ENCODE results near the genes GPR158, GAD2 and WAC.

GRCh38 chr10:24871561-24872668, 80.5 kb downstream of the PRTFDC1 start:
- PRO-cap, 2 experiments = no peak in any of the 2 experiments

- PRO-cap, 2 experiments = peak in 2 of 2 experiments; most common plus-strand start chr10:24951943 (in 2)
Measured at GRCh38 chr10:24951113-24952087, 1.0 kb downstream of the PRTFDC1 start.

- PRO-cap, 2 experiments = no peak in any of the 2 experiments
Measured at GRCh38 chr10:25174337-25175483, at the start of gene GPR158. Gene GPR158, plus strand, starts transcription at chr10:25175001.

GRCh38 chr10:26215861-26216863, at the start of gene GAD2:
Gene GAD2, plus strand, starts transcription at chr10:26216774.
- PRO-cap, 2 experiments = no peak in any of the 2 experiments

- PRO-cap, 2 experiments = no peak in any of the 2 experiments
Measured at GRCh38 chr10:26487460-26487996, 49.4 kb downstream of the APBB1IP start.

GRCh38 chr10:26637369-26638047, 60.0 kb upstream of the PDSS1 start:
- PRO-cap, 2 experiments = no peak in any of the 2 experiments

- PRO-cap, 2 experiments = no peak in any of the 2 experiments
Measured at GRCh38 chr10:26682719-26683490, 14.6 kb upstream of the PDSS1 start.

DNA sequence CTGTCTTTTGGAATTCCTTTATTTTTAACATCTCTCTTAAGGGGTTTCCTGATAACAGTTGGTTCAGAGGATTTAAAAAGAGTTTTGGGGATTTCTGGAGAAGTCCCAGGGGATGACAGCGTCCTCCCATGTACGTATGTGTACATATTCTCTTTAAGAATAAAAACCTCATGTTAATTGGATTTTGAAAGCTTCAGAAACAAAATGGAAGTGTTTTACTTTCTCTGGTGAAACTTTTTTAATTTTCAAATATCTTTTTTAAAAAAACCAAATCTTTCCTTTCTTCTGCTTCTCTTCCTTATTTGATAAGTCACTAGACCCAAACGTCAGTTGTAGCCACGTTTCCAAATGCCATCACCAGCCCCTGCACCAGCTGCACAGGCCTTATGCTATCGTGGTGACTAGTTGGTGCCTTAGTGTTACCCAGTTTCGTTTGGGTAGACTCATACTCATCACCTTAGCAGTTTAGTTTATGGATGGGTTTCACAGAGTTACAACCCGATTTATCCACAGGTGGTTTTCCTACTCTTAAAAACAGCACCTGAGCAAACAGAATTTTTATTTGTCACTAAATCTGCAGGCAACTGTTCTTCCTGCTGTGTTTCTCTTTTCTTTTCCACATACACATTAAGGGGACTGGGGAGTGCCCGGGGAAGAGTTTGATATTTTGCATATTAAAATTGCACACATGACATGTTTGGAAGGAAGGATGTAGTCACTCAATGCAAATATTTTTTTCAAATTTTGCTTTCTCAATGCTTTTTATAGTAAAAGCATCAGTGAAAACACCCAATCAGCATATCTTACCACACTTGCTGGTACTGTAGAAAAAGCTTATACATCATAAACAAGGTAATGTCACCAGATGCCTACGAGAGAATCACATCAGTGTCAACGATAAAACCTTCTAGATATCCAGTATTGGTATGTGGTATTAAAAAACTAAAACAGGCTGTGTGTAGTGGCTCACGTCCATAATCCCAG, 41.6 kb downstream of the PDSS1 start:
- PRO-cap, 2 experiments = no peak in any of the 2 experiments

- PRO-cap, 2 experiments = no peak in any of the 2 experiments
Measured at GRCh38 chr10:27138956-27139850, 15.0 kb downstream of the YME1L1 start.

DNA sequence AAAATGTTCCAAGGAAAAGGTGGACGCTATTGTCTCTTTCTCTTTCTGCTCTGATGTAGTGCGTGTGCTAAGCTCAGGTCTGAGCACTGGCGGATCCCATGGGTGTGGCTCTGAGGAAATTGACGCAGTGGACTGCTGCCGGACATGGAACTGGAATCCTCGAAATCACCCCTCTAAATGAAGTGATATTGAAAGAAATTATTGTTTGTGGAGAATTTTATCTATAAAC, 22.2 kb upstream of the ACBD5 start:
- PRO-cap, 2 experiments = no peak in any of the 2 experiments

DNA sequence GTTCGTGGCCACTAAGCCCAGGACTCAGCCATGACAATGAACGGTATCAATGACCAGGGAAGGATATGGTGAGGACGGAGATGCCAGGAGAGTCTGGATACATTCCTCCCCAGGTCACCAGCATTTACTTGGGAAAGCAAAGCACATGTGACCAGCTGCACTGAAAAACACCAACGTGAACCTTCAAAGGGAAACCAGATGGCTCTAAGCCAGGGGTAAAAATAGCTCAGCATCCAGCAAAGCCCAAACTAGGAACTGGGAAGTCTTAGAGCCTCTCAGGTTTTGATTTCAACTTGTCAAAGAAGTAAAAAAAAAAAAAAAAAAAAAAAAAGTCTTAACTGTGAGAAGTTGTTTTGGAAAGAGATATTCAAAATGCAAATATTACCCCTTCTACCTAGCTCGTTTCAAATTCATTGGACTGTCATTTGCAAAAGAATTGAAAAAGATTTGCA, 24.1 kb upstream of the MPP7 start:
- PRO-cap, 2 experiments = no peak in any of the 2 experiments

DNA sequence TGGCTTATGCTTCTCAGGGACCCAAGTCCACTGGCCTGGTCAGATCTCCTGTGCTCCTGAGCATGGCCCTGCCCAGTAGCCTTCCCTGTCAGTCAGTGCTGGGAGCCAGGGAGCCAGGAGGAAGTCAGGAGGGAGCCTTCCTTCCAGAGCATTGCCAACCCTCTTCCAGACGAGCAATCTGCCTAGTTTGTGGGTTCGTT, 76.0 kb upstream of the MPP7 start:
- PRO-cap, 2 experiments = no peak in any of the 2 experiments

GRCh38 chr10:28533086-28533810, at the start of gene WAC:
Gene WAC, plus strand, starts transcription at chr10:28533118.
- PRO-cap, 2 experiments = peak in 2 of 2 experiments; most common plus-strand start chr10:28533118 (in 1); most common minus-strand start chr10:28533691 (in 2)

- PRO-cap, 2 experiments = no peak in any of the 2 experiments
Measured at GRCh38 chr10:28534070-28534476, 1.2 kb downstream of the WAC start.

DNA sequence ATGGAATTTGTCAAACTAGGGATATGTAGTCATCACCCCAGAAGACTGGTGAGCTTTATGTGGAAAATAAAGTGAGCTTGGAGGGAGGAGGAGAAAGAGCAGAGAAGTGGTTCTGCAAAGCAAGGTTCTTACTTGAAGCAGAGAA, 2.3 kb downstream of the BAMBI start:
- PRO-cap, 2 experiments = no peak in any of the 2 experiments

- PRO-cap, 2 experiments = no peak in any of the 2 experiments
Measured at GRCh38 chr10:28685072-28685512, 7.8 kb downstream of the BAMBI start.

DNA sequence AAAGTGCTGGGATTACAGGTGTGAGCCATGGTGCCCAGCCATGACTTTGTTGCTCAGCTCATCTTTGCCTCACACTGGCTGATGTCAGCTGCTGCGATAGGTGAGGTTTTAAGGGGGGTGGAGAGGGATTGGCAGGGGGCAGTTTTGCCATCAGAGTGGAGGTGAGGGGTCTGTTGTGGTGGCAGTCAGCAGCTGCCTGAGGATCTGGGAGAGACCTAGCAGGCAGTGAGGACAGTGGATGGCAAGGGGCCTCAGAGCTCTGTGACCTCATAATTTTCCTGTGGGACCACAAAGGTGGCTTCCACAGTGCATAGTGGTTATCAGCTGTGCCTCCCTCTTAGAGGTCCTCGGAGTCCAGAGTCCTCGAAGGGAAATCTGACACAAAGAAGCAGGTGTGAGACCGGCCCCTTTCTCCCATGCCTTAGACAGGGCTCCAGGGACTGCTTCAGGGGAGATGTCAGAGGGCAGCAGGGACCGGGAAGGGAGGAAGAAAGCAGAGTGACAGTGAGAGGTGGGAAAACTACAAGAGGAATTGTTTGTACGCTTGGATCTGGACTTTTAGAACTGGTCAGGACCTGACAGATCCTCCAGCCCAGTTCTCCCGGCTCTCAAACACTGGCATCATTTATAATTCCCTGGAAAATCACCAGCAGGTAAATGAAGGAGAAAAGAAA, 66.2 kb downstream of the BAMBI start:
- PRO-cap, 2 experiments = no peak in any of the 2 experiments

DNA sequence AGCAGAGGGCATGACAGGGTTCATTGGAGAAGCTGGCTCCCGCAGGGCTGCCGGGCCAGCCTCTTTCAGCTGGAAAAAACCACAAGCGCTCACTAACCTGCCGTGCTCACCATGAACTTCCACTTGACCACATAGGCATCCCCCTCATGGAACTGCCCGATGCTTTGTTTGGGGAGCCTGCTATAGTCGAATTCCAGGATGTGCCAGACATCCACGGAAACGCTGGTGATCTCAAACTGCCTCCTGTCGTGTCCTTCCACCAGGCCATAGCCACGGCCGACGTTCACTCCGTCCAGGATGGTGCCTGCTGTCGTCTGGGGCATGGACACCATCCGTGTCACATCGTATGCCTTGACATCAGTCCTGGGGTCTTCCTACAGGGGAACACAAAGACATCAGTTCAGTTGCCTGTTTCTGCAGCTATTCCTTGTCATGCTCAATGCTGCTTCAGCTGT, 154.3 kb downstream of the SVIL start:
- PRO-cap, 2 experiments = no peak in any of the 2 experiments

- PRO-cap, 2 experiments = no peak in any of the 2 experiments
Measured at GRCh38 chr10:29652996-29653554, 18.3 kb upstream of the SVIL start.

DNA sequence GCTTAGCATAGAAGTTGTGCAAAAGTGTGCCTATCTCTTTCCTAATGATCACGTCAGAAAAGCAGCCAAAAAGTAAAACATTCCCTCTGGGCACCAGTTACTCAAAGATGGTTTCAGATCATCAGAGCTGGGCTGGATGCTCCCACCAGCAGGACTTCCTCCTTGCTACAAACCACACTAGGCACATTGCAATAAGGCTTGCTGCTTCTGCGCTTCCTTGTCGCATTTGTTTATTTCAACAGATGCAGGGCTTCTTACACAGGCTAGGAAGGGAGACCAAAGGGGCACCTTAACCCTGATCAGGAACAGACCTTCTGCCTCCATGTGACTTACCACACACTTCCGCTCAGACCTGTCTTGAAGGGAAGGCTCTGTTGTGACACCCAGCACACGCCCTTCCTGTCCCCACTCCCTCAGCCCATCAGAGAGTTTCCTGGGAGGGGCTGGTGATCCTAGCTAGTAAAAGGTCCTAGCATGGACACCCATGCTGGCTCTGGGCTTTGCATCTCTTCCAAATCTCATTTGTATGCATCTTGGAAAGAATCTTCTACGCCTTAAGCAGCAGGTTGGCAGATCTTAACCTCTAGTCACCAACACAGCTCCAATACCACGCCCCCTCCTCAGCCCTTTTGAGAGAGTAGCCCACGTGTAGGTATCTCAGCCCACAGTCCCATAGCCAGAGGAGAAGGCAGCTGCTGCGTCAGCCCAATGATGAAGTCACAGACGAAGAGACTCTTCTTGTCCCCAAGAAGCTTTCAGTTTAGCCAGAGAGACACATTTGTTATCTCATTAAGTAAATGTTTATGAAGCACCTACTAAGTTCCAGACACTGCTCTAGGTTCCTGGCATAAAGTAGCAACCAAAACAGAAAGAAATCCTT, 47.1 kb upstream of the SVIL start:
- PRO-cap, 2 experiments = no peak in any of the 2 experiments